Pericardium fibroblast (primary cell): ENCODE measurements around a stretch of chr16.

- RAMPAGE, long total RNA: no peak
Observed at GRCh38 chr16:1825197-1825559, 1.4 kb downstream of the HAGH start.

DNA sequence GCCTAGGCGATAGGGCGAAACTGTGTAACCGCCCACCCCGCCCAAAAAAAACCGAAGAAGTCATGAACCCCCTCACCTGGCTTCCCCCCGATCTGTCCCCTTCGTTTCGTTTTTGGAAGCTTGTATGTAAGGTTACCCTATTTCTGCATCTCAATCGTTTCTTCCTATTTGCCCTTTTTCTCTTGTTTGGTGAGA lies 1.2 kb downstream of the RPS2 start:
- RAMPAGE, long total RNA: no peak

GRCh38 chr16:1972456-1973172 lies 761 bp downstream of the TBL3 start:
- RAMPAGE, long total RNA: no peak

DNA sequence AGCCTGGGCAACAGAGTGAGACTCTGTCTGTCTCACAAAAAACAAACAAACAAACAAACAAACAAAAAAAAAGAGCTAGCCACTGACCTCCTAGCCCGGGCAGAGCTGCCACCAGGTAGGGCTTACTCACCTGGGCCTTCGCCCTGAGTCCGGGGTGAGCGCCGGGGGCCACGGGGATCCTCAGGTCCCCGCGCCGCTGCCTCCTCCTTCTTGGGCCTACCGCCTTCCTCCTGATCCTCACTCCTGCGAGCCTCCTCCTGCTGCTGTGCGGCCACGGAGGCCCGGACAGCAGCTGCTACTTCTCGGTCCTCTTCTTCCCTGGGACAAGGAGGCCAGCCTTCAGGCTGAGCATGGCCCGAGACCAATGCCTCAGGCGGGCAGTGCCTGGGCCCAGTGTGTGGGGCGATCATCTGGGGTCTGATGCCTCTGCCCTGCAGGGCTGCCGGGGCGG lies 11.1 kb downstream of the SYNGR3 start:
- RAMPAGE, long total RNA: no peak

GRCh38 chr16:2029843-2030288 lies 3.2 kb downstream of the NHERF2 start:
- RAMPAGE, long total RNA: no peak

DNA sequence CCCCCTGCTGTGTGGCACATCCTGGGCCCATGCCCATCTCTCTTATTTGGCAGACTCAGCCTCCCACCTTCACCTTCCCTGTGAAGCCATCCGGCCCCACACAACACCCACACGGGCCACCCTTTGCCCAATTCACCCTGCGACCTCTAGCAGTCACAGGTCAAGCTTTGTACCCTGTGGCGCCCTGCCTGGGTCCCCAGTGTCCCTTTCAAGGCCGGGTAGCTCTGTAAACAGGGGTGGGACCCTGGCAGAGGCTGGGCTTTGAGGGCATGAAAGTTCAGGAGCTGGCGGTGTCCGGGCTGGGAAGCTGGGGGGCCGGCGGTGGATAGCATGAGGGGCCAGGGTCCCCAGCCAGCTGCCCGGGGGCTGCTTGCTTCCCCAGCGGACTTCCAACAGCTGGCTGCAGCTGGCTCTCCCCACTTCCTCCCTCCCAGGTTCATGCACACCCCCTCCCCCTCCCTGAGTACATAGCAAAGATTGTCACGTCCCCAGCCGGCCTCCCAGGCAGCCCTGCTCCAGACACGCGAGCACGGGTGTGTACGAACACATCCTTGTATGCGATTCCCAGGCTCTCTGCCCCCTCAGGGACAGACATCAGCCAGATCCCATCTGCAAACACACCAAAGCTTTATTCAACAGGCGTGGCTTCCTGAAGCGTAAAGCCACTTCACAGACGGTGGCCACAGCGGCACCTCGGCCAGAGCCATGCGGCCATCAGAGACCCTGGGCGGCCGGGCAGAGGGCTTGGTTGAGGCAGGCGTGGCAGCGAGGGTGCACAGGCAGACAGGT lies 8.2 kb downstream of the NTHL1 start:
- RAMPAGE, long total RNA: no peak

- RAMPAGE, long total RNA: no peak
Observed at GRCh38 chr16:2041907-2042485, 5.6 kb downstream of the NTHL1 start.

- RAMPAGE, long total RNA: no peak
Observed at GRCh38 chr16:2055828-2056528, 8.2 kb downstream of the TSC2 start.

DNA sequence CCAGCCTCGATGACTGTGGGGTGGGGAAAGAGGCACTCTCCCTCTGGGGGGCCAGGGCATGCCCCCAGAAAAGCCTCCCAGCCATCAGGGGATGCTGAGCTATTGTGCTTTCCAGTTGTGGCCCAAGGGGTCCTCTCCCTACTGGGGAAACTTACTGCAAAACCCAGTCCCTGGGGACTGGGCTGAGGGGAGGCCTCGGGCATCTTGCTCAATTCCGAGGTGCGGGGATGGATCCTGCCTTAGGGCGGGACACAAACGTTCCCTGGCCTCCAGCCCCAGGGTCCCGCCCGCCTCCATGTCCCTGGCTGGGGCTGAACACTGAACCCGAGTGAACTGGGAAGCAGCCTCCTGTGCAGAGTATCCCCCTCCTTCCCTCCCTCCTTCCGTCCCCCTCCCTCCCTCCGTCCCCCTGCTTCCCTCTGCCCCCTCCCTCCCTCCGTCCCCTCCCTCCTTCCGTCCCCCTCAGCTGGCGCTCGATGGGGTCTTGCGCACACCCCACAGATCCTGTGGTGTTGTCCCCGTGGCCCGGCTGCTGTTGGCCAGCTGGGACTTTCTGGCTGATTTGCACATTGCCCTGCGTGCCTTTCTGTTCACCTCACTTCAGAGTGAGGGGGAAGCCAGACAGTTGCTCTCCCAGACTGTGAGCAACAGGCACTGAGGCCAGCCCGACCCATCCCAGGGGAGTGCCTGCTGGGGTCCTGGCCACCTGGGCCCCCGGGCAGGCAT lies 5.4 kb downstream of the TRAF7 start:
- RAMPAGE, long total RNA: no peak

DNA sequence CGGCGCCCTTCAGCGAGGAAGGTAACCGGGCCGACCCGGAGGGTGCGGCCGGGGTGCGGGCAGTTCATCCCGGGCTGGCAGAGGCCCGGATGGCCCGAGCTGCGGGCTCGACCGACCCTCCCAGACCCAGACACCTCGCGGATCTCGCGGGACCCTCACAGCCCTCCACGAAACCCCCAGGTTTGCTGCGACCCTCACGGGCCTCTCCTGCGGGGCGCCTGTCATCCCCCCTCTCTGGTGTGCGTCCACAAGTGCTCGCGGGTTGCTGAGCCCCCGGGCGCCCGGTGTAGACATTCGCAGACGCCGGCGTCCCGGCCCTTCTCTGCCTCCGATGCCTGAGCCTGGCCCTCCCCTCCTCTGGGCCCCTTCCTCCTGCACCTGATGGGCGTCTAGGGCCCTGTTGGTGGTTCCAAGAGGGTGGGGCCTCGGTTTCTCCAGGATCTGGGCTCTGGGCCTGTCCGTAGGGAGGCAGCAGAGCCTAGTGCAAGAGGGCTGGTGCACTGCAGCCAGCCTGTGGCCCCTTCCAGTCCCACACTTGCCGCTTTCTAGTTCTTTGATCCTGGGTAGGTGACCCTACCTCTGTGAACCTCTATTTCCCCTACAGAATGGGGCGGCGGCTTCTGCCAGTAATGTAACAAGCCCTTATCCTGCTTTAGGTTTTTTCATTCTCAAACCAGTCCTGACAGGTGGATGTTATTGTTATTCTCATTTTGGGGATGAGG lies 520 bp downstream of the E4F1 start:
- RAMPAGE, long total RNA: no peak

- RAMPAGE, long total RNA: no peak
Observed at GRCh38 chr16:2226248-2226954, 3.0 kb downstream of the E4F1 start.

DNA sequence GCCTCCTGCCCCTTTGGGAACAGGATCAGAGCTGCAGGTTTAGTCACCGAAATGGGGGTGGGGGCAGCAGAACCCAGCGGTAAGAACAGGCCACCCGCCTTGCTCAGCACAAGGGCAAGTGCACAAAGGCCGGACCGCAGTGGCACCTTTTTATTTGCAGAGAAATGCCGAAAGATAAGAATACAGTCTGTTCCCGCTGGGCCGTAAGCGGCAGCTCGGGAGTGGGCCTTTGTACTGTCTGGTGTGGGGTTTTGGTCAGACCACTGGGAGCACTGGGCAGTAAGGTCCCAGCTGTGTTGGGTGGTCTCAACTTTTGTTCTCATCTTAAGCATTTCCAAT lies 585 bp upstream of the ECI1 start:
- RAMPAGE, long total RNA: no peak

GRCh38 chr16:2284296-2284702 lies 16.4 kb upstream of the RNPS1 start:
- RAMPAGE, long total RNA: no peak

GRCh38 chr16:2334036-2334561 lies 6.4 kb downstream of the ABCA3 start:
- RAMPAGE, long total RNA: no peak

DNA sequence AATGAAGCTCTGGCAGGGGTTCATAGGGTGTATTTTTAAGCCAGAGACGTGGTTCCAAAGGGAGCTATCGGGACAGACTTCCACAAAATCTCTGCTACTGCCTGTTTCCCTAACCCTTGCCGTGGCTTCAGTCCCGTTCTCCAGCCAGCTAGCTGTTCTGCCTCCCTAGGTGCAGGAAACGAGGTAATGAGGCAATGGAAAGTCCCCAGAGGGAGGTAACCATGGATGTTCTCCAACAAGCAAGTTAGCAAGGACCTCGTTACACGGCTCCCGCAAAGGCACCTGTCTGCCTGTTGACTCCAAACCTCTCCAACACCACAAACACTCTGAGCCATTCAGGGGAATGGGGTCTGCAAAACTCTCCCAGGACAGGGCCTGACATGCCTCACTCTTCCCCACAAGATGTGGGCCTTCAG lies 2.6 kb downstream of the ABCA3 start:
- RAMPAGE, long total RNA: no peak

GRCh38 chr16:2456401-2457416 lies 3.2 kb upstream of the TEDC2 start:
- RAMPAGE, long total RNA: no peak

DNA sequence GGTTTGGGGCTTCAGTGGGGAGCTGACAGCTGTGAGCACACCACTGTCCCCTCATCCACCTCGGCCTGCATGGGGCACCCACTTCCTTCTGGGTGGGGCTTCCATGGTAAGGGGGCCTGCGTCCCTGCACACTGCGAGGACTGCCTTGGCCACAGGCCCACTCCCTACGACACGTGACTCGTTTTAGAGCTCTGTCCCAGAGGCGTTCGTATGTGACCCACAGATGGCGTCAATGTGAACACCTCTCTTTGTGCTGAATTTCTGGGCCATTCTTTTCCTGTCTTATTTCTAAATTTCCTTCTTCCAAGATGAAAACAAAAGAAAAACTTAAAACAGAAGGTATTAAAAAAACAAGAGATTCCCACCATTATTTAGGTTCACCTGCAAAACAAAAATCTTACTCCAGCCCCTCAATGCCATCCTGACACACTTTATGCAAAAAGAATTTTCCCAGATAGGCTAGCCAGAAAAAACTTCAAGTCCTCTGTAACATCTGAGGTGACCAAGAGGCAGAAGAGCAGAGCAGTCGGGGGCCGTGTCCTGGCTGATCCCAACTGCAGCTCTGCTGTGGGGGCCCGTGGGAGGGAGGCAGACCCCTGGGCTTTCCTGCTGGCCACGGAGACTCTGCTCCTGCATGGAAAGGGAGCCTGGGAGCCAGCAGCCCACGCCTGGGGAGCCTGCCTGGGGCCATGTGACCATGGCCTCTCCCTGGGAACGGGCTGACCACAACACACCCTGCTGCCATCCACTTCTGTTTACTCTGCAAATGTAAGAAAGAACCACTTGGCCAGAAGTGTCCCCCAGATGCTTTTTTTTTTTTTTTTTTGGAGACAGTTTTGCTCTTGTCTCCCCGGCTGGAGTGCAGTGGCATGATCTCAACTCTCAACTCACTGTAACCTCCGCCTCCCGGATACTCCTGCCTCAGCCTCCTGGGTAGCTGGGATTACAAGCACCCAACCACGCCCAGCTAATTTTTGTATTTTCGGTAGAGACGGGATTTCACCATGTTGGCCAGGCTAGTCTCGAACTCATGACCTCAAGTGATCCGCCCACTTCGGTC lies 2.1 kb upstream of the TEDC2 start:
- RAMPAGE, long total RNA: no peak

DNA sequence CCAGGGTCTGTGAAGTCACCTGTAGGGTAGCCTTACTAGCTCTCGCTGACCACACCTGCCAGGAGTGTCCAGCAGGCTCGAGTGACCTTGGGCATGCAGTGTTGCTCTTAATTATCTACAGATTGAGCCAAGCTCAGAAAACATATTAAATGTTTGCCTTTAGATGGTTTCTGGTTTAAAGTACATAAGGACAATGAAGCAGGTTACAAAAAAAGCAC lies 1.8 kb downstream of the TBC1D24 start:
- RAMPAGE, long total RNA: no peak

GRCh38 chr16:2511297-2511777 lies 2.4 kb upstream of the ATP6V0C start:
- RAMPAGE, long total RNA: no peak

DNA sequence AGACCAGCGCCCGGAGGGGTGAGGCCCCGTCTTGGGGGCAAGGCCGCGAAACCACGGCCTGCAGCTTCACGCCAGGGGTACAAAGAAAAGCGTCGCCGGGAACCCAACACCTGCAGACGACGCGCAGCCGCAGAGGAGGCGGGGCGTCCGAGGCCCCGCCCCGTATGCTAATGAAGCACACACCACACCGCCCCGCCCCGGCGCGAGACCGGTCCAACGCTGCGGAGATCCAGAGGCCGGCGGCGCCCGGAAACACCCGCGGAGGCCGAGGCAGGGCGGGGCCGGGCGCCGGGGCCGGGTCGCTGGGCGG lies 284 bp upstream of the ATP6V0C start:
- RAMPAGE, long total RNA: no peak